Left lobe of liver (tissue), 1 donor: ENCODE measurements around a stretch of chr14.

DNA sequence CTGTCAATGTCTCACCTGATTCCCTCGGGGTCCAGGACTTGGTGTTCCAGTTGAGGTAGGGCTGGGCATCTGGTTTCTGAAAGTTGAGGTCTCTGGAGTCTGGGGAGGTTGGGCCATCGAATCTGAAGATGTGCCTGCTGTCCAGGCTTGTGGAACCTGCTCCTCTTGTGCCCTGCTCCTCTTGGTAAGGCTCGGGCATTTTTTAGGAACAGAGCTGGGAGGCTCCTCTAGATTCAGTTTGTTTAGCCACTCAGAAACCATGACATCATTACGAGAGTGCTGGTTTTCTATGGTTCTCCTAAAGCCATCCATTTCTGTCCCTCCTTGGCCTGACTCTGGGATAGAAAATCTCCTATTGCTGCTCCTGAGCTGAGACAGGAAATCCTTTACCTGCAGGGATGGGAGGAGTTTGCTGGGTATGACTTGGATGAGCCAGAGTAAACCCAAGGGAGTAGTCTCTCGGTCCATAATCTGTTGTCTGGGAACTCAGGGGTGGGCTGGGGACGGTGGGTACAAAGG lies 2.3 kb upstream of the ADCY4 start:
- PRO-cap, result no peak

GRCh38 chr14:24372364-24373108 lies 4.6 kb downstream of the NFATC4 start:
- PRO-cap, result no peak

GRCh38 chr14:24607098-24607509 lies 2.4 kb downstream of the GZMH start:
- PRO-cap, result no peak

GRCh38 chr14:24678918-24679117 lies 44.8 kb upstream of the GZMB start:
- PRO-cap, result no peak

DNA sequence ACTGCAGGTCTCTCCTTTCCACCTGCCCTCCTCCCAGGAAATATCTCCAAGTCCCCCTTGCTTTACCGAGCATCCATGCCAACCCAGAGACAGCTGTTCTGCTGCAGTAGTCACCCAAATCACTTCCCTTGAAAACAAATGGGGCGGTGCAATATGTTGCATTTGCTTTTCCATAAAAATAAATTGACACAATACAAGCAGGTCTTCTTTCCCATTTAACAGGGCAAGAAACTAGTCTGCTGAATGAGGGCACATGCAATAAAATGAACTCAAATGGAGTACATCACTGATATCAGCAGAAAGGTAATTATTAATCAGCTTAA lies 175.0 kb upstream of the GZMB start:
- PRO-cap, result unidirectional peak, minus-strand start at position 265 of the sequence

- PRO-cap, result no peak
Measured at GRCh38 chr14:24827529-24828132, 193.6 kb upstream of the GZMB start.

DNA sequence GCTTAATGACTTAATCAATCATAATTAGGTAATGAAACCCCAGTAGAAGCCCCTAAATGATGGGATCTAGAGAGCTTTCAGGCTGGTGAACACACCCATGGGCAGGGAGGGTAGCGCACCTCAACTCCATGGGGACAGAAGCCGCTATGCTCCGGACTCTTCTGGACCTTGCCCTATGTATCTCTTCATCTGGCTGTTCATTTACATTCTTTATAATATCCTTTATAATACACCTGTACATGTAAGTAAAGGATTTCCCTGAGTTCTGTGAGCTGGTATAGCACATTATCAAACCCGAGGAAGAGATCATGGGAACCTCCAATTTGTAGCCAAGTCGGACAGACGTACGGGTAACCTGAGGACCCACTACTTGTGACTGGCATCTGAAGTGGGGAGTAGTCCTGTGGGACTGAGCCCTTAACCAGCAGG lies 205.9 kb downstream of the STXBP6 start:
- PRO-cap, result no peak

GRCh38 chr14:25010461-25010802 lies 39.5 kb downstream of the STXBP6 start:
- PRO-cap, result no peak

DNA sequence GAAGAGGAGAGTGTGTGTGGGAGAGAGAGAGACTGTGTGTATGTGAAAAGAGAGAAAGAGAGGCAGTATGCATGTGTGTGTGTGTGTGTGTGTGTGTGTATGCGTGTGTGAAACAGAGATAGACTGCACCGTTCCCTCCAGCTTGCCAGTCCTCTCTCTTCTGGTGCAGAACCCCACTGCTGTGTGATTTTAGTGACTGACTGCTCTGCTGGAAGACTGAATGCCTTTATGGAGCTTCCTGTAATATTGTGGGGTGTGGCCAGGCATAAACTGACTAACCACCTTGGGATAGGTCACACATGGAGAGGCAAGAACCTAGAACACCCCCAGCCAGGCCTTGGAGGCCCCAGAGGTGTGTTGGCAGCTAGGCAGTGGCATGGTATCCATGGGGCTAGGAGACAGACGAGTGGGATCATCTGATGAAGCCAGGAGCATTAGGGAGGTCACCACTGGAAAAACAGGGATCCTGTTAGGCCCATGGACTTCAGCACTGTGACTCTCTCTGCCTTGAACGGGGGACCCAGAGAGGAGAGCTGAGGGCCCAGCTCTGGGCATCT lies 46.1 kb upstream of the STXBP6 start:
- PRO-cap, result no peak

DNA sequence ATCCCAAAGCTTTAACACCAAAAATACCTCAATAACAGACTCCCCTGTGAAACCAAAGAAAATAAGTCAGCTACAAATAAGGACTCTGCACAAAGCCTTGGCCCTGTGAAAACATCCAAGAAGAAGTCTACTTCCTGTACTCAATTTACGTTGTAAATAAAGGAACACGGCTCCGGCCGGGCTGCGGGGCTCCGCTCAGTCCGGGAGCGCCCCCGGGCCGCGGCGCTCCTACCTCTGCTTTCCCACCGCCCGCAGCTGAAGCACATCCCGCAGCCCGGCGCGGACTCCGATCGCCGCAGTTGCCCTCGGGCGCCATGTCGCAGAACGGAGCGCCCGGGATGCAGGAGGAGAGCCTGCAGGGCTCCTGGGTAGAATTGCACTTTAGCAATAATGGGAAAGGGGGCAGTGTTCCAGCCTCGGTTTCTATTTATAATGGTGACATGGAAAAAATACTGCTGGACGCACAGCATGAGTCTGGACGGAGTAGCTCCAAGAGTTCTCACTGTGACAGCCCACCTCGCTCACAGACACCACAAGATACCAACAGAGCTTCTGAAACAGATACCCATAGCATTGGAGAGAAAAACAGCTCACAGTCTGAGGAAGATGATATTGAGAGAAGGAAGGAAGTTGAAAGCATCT lies 502.2 kb upstream of the FOXG1 start:
- PRO-cap, result no peak

GRCh38 chr14:29584943-29585530 lies 342.6 kb downstream of the PRKD1 start:
- PRO-cap, result no peak

DNA sequence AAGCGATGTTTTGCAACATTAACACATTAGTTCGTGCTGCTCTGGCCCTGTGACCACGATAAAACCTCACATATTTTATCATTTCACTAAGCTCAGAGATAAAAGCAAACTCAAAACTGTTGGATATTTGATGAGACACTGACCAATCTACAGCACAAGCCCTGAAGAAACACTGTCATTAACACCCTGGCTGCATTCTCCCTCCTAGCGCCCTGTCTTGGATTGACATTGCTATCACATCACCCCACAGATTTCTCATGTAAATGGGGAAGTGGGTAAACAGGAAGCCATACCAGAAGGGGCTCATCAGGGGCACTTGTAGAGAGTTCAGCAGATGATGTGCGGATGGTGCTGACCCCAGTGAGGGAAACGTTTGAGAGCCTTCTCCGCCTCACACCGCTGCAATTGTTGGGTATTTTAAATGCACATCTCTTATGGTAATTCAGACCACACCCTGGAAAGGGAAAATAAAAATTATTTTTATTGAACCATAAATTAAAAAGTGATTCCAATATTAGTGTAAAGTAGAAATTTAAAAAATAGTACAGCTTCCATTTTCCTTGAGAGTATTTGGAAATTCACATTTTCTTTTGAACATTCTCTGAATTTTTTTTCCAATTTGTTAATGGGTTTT lies 264.1 kb downstream of the PRKD1 start:
- PRO-cap, result unidirectional peak, plus-strand start at position 113 of the sequence

GRCh38 chr14:29745832-29746314 lies 181.8 kb downstream of the PRKD1 start:
- PRO-cap, result no peak

GRCh38 chr14:30473922-30474771 lies 84.8 kb upstream of the G2E3 start:
- PRO-cap, result no peak

DNA sequence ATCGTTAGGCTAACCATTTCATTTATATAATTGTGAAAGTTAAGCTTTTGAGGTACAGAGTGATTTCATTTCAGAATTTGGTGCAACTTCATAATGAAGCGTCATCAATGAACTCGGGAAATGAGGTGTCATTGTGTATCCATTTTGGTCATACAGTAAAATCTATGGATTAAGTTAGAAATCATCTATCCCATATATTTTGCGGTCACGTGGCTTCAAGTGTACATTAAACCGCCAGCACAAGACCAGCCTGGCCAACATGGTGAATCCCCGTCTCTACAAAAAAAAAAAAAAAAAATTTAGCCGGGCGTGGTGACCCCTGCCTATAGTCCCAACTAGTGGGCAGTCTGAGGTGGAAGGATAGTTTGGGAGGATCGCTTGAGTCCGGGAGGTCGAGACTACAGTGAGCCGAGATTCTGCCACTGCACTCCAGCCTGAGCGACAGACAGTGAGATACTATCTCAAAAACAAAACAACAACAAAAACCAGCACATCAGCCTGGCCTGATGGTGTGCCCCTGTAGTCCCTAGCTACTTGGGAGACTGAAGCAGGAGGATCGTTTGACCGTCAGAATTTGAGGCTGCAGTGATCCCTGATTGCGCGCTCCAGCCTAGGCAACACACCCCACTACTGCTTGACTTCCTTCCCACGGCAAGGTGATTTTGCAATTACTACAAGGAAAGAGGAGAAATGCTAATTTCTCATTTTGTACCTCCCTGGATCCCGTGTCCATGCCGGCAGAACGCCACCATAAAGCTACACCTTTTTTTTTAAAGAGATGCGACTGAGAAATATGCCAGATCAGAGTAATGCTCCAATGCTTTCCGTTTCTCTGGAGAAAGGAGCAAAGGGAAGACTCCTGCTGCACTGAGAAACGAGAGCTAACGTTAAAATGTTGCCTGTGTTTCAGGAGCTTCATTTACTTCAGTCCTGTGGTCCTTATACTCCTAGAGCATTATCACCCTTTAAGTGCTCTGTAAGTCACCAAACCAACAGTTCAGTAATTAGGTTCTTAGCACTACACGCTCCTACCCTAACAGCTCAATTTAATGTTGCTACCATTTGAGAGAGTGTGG lies 756 bp upstream of the SCFD1 start:
- PRO-cap, result no peak

DNA sequence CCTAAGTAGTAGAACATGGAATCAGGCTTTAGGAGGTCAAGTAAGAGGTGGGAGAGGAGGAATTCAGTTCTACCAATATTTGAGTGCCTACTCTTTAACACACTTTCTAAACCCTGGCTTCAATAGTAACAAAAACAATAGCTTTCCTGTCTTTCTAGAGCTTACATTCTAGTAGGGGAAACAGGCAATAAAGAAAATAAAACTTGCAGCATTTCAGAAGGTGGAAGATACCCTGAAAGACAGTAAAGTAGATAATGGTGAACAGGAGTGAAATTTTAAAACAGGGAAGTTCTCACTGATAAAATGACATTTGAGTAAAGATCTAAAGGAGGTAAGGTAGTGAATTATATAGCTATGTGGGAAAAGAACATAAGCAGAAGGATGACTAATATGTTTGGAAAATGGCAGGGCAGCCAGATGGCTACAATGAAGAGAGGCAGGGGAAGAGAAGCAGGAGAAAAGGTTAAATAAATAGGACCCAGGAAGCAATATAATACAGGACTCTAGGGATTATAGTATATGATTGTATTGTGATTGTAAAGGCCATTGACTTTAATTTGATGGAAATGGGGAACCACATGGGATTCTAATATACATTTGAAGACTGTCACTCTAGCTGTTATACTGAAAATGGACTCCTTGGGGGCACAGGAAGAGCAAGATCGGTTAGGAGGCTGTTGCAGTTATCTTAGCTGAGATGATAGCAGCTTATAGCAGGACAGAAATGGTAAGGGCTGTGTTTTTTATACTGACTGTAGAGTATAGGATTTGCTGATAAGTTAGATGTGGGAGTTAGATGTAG lies 33.0 kb downstream of the SCFD1 start:
- PRO-cap, result no peak

DNA sequence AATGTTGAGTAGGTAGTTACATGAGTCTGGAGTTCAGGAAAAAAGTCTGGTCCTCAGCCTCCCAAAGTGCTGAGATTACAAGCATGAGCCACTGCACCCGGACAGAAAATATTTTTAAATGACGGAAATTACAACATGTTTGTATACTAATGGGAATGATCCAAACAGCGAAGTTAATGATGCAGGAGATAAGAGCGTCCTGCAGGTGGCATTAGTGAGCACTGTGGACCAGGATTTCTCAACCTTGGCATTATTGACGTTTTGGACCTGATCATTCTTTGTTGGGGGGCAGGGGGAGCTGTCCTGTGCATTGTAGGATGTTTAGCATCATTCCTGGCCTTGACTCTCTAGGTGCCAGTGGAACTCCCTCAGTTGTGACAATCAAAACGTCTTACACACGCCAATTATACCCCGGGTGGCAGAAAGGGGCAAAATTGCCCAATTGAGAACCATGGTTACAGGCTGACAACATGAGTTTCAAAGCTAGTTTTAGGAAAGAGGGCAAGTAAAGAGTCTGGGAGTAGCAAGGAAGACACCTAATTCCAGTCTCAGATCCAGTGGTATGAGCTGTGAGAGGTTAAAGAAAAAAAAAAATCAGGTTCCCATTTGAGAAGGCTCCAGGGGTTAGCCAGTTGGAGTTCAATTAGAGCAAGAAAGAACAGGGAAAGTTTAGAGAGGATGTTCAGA lies 34.2 kb downstream of the SCFD1 start:
- PRO-cap, result no peak

DNA sequence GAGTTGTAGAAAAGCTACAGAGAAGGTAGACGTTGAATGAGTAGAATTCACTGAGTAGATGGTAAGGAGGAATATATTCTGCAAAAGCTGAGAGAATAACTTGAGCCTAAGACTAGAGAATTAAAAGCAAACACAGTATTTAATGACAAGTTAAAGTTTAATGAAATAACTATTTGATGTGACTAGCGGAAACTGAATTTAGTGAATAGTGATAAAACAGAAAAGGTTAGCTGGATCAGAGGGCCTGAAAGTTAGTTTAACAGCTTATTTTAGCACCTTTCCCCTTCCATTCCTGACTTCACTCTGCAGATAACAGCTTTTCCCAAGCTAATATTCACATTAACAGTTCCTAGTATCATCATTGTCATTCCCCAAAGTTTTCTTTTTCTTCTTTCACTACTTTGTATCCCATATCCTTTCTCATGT lies 70.4 kb downstream of the SCFD1 start:
- PRO-cap, result no peak

GRCh38 chr14:30907876-30908450 lies 33.6 kb downstream of the COCH start:
- PRO-cap, result no peak

GRCh38 chr14:31019904-31020246 lies 5.6 kb upstream of the AP4S1 start:
- PRO-cap, result no peak